ReNcell CX (cell line): ENCODE measurements around the gene SPIRE1.

DNA sequence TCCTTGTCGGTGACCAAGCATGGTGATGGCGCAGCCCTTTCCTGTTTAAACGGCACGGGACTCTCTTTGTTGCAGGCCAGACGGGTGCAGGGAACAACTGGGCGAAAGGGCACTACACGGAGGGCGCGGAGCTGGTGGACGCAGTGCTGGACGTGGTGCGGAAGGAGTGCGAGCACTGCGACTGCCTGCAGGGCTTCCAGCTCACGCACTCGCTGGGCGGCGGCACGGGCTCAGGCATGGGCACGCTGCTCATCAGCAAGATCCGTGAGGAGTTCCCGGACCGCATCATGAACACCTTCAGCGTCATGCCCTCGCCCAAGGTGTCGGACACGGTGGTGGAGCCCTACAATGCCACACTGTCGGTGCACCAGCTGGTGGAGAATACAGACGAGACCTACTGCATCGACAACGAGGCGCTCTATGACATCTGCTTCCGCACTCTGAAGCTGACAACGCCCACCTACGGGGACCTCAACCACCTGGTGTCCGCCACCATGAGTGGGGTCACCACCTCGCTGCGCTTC lies 17.0 kb downstream of the TUBB6 start:
- PRO-cap: no peak

GRCh38 chr18:12359491-12360148 lies 17.4 kb downstream of the AFG3L2 start:
- PRO-cap: no peak

DNA sequence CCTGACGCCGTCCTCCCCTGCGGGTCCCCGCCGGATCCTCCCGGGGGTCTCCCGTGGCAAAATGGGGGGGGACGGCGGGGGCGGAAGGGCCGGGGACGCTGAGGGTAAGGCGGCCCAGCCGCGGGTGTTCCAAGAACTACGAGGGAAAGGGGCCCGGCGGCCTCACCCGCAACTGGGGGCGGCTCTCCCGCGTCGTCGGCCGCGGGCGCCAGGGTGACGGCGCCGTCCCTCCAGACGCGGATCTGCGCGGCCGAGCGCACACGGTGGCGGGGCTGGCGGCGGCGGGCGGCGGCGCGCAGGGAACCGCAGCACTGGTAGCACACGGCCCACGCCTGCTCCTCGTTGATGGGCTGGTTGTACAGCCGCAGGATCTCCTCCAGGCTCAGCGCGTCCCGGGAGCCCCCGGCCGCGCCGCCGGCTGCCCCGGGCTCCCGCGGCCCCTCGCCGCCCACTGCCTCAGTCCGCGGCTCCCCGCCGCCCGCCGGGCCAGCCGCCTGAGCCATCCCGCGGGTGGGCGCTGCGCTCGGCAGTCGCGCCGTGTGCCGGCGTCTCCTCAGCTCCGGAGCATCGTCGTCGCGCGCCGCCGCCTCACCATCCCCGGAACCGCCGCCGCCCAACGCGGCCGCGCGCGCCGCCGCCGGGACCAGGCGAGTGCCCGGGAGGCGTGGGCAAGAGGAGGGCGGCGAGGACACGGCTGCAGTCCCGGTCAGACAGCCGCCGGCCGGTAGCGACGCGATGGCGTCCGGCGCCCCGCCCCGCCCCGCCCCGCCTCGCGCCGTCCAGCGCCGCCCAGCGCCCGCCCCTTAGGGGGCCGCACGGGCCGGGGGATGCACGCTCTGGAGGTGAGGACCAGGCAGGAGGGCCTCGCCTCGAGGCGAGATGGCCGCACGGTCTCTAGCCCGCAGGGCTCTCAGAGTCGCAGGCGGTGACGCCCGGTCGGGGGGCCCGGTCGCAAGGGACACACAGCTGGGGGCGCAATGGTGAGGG lies at the start of gene SPIRE1:
Gene SPIRE1 (minus strand): TSS at position 744 of the 987 bp plus-strand sequence.
- PRO-cap: bidirectional peak, plus-strand start at position 239 of the sequence, minus-strand start at position 230 of the sequence; bidirectional peak, plus-strand start at position 862 of the sequence, minus-strand start at position 647 of the sequence

GRCh38 chr18:12678947-12679530 lies 21.1 kb upstream of the SPIRE1 start:
- PRO-cap: no peak

GRCh38 chr18:12910798-12911668 lies 27.0 kb upstream of the PTPN2 start:
- PRO-cap: no peak

- PRO-cap: no peak
These were observed 5.4 kb downstream of the CEP192 start for GRCh38 chr18:12996130-12997365.

DNA sequence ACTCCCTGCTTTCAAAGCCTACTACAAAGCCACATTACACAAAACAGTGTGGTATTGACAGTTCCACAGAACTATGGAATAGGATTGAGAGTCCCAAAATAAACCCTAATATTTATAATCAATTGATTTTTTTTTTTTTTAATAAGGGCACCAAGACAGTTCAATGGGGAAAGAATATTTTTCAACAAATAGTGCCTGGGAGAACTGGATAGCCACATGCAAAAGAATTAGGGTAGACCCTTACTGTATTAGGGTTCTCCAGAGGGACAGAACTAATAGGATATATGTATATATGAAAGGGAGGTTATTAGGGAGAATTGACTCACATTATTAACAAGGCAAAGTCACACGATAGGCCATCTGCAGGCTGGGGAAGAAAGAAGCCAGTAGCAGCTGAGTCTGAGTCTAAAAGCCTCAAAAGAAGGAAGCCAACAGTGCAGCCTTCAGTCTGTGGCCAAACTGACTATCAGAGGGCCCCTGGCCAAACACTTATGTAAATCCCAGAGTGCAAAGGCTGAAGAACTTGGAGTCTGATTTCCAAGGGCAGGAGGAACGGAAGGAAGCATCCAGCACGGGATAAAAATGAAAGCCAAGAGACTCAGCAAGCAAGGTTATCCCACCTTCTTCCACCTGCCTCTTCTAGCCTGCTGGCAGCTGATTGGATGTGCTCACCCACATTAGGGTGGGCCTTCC lies 108.1 kb upstream of the LDLRAD4 start:
- PRO-cap: no peak

- PRO-cap: no peak
These were observed 82.5 kb upstream of the LDLRAD4 start for GRCh38 chr18:13136005-13136536.

GRCh38 chr18:13137858-13138654 lies 80.5 kb upstream of the LDLRAD4 start:
- PRO-cap: no peak

DNA sequence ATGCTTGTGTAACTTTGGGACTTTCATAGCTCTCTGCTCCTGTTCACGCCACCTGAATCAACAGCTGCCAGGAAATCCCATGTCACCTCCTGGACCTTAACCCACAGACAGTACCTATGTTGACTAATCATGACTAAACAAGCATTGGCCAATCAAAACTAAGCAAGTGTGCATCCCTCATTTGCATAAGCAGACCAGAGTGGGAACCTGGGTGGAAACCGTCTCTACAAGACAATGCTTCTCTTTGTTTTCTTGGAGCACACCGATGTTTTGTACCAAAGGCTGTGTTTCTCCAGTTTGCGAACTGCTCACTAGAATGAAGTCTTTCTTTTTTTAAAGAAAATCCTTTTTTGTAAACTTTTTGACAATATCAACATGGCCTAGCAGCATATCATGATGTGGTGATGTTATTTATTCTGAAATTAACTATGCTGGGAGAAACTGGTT lies 42.6 kb upstream of the LDLRAD4 start:
- PRO-cap: no peak

GRCh38 chr18:13216668-13217000 lies 1.9 kb upstream of the LDLRAD4 start:
- PRO-cap: no peak

DNA sequence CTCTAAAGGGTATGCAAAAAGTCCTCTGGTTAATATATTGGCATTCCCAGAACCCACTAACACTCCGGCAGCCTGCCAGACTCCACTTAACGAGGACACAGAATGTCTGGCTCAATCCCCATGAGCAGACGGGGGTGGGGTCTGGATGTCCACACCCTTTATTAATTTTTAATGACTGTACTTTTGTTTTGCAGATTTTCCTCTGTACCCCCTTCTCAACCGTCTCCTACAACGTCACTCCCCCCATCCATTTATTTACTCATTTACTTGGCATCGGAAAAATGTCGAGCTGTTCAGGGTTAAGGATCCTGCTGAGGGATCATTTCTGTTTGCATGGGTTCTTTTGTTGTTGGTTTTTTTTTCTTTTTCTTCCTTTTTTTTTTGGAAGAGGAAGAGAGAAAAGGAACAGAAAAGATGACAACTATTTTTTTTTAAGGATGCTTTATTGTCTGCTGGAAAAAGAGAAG lies 3.4 kb downstream of the LDLRAD4 start:
- PRO-cap: no peak

DNA sequence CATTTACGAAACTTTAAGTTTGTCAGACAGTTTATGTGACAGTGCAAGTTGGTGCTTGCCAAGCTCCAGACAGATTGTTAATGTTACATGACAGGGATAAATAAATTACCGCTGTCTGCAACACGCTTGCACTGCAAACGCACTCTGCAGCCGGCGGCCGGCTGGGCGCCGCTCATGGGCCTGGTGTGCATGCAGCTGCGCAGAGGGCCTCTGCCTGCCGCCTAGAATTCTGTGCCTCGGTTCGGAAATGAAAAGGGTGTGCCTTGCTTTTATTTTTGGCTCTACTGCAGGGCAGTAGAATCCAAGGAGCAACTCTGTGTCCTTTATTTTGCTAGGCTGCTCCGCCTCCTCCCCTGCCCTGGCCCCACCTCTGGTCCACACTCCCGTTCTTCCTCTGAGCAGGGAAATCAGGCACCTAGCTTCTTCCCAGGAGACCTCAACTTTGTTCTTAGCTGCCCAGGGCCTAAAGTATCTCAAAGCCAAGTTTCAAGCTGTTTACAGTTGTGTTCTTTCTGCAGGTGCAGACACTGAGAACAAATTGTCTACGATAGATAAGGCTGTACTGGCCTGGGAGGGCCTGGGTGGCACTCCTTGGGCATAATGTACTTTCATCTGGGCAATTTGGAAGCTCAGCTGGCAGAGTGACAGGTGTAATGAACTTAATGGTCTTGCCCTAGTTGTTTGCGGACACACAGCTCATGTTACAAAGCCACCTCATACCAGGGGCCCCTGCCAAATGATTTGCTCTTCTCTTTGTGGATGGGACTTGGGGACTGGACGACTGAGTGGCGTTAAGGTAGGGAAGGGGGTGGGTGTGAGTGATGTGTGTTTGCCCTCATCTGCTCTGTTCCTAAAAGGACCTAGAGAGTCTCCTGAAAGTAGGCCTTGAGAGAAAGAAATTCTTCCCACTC lies 4.1 kb downstream of the LDLRAD4 start:
- PRO-cap: no peak

GRCh38 chr18:13223327-13223786 lies 4.8 kb downstream of the LDLRAD4 start:
- PRO-cap: no peak

- PRO-cap: no peak
These were observed 66.2 kb downstream of the LDLRAD4 start for GRCh38 chr18:13284559-13285317.

DNA sequence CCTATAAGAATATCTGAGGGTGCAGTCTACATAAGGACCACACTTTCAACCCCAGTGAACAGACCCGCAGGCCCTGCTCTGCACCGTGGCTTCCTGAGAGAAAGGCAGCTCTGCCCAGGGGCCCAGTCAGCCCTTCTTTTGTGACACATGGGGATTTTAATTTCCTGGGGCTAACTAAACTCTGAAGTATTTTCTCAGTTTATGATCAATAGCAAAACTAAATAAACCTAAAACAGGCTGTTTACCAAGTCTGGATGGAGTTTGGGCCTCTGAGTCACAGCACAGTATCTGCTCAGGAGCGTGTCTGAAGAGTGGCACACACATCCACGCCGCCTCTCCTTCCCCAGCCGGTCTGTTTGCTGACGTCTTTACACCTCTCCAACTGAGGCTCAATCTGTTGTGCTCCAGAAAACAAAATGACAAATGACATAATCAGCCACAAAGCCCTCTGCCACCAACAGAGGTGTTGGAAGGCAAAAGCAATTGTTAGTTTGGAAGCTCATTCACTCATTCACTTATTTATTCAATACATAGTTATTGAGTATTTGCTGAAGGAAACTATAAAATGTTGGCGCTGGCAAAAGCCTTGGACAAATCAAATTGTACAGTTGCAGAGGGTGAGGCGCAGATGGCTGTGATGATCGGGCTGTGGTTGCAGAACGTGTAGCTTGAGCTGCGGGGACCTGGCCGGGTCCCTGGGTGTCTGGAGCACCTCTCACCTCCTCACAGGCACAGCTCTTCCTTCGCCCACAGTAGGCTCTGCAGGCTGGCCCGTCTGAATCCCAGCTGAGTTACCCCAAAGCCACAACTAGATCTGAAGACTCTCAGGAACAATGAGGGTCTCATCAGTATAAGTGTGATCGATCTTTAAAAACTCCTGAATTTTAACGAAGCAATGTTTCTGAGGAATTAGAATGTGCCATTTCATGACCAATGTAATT lies 72.5 kb downstream of the LDLRAD4 start:
- PRO-cap: no peak

DNA sequence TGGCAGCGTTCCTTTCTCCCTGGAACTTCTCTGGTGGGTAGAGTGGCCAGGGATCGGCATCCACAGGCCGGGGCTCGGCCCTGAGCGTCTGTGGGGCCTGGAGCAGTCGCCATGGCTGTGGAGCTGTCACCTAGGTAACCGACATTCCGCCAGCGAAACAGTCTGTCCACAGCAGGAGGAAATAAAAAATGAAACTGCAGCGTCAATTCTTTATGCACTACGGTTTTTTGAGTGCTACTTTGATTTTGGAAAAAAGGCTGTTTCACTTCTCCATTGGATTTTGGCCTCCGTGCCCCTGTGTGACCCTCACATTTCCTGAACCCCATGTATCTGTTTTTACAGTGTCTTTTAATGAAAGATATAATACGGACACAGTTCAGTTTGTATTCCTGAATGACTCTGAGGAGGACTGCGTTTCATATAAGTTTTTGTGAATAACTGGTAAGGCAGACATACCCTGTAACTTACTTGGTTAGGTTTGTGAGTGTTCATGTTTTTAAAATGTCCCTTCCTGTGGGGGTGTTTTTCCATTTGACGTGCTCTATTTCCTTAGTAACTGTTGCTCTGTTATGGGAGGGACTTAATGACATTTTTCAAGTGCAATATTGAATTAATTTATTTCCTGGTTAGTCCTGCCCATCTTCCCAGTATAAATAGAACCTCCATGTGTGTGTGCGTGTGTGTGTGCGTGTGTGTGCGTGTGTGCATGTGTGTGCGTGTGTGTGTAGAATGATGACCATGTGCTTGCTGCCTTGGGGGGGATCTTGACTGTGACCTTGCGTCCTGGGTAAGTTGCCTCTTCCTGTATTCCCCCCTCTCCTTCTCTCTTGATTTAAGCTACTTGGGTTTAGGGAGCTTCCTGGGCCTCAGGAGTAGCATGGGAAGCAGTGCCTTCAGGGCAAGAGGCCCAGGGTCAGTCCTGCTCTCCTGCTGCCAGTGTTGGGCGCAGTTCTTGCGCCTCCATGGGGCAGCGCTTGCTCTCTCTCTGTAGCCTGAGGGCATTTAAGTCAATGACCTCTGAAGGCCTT lies 163.7 kb downstream of the LDLRAD4 start:
- PRO-cap: no peak

- PRO-cap: no peak
These were observed 229.1 kb downstream of the LDLRAD4 start for GRCh38 chr18:13447269-13448483.

DNA sequence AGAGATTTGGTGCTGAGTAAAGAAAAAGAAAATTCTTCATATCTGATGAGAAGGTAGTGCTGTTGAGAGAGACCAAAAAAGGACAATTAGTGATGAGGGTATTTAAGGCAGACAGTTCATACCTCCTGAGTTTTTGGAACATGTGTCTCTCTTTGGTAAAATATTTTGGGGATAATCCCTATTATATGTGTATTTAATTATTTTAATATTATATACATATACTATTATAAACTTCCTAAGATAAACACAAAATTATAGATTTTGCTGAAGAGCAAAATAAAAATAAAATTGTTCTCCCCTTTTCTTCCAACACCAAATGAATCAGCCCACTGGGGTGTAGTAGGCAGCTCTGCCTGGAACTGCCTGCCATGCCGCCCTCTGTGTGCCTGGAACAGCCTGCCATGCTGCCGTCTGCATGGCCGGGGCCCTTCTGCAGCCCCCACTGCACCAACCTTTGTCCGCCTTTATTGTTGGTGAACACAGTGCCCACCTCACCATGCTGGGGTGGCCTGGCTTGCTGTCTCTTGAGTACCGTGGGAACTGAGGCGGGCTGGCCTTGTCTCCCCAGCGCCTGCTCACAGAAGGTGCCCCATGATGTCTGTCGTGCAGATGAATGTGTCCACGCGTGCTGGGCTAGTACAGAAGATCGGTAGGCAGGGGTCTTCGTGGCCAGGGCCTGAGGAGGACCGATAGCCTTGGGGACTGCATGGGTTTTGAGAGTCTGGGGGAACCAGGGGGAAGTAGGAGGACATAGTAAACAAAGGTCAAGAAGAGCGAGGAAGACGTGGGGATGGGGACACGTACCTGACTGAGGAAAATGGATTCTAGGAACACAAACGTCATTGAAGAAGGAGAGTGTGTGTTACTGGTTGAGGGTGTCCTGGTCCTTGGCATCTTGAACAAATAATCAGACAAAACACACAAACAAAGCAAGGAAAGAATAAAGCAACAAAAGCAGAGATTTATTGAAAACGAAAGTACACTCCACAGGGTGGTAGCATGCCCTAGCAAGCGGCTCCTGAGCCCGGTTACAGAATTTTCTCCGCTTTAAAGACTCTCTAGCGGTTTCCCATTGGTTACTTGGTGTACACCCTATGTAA lies 242.4 kb downstream of the LDLRAD4 start:
- PRO-cap: no peak

GRCh38 chr18:13464782-13465514 lies 246.4 kb downstream of the LDLRAD4 start:
- PRO-cap: no peak